Measurements from ENCODE around the genes DCDC2B, LCK, SYNC and HPCA.

DNA sequence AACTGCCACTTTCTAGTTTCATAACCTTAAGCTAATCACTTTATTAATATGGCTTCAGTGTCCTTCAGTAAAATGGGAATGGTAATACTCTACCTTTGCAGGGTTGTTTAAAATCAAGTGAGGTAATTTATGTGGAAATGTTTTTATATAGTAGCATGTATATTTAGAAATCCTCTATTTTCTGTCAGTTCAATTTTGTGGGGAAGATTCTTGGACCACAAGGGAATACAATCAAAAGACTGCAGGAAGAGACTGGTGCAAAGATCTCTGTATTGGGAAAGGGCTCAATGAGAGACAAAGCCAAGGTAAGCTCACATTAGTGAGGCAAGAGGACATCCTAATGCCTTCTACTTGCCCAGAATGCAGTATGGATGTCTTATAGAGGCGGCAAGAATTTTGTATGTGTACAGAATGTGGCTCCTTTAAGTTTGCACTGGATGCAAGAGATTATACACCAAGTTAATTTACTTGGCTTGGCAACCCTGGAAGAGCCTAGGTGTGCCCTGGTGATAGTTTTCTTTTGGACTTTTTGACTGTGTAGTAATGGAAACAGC is 17.7 kb downstream of the KHDRBS1 start:
- PRO-cap: no peak
- RAMPAGE, long total RNA, 5 experiments: start-site peak on the plus strand in 2 of 5 experiments, centred at positions 231 to 245 of the sequence, 15 to 22 reads per replicate
- RRBS: no CpG with 5 or more reads among the region's 1 CpG

GRCh38 chr1:32205871-32207050 is 790 bp downstream of the IQCC start:
- PRO-cap: unidirectional peak, minus-strand start at chr1:32206290
- RAMPAGE, long total RNA, 5 experiments: start-site peak on the plus strand in 1 of 5 experiments, at chr1:32206435-32206590 at its widest, 8 reads per replicate
- RRBS: 7% methylated on average over 21 of the region's 39 CpGs

- PRO-cap: no peak
- RAMPAGE, long total RNA, 5 experiments: no peak in any of the 5 experiments
- RRBS: no CpG with 5 or more reads among the region's 11 CpGs
Observed at GRCh38 chr1:32208601-32209522, at the start of gene DCDC2B. Gene DCDC2B, plus strand, starts transcription at chr1:32209089.

DNA sequence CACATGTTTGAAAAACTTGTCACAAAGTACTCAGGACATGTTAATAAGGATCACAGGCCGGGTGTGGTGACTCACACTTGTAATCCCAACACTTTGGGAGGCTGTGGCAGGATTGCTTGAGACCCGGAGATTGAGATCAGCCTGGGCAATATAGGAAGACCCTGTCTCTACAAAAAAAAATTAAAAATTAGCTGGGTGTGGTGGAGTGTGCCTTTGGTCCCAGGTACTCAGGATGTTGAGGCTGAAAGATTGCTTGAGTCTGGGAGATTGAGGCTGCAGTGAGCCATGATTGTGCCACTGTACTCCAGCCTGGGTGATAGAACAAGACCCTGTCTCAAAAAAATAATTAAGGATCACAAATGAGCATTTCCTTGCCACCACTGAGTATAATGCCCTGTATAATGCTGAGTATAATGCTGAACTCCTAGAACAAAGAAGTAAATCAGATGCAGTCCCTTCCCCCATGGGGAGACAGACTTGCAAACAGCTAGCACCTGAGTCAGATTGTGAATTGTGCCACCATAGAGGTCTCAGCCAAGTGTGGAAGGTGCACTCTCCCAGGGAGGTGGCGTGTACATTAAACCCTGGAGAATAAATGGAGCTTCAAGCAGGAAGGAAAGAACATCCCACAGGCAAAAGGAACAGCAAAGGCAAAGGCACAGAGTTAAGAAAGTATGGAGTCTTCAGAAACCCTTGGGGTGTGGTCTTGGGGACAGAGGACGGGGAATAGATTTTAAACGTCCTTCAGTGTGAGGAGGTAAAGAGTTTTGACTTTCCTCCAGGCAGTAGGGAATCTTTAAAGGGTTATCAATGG is 5.4 kb downstream of the EIF3I start:
- PRO-cap: no peak
- RAMPAGE, long total RNA, 5 experiments: no peak in any of the 5 experiments
- RRBS: 79% methylated on average over 1 of the region's 5 CpGs

GRCh38 chr1:32250680-32251627 is at the start of gene LCK:
Gene LCK, plus strand, starts transcription at chr1:32251265.
- PRO-cap: unidirectional peak, plus-strand start at chr1:32251265
- RAMPAGE, long total RNA, 5 experiments: no peak in any of the 5 experiments
- RRBS: 73% methylated on average over 8 of the region's 27 CpGs

DNA sequence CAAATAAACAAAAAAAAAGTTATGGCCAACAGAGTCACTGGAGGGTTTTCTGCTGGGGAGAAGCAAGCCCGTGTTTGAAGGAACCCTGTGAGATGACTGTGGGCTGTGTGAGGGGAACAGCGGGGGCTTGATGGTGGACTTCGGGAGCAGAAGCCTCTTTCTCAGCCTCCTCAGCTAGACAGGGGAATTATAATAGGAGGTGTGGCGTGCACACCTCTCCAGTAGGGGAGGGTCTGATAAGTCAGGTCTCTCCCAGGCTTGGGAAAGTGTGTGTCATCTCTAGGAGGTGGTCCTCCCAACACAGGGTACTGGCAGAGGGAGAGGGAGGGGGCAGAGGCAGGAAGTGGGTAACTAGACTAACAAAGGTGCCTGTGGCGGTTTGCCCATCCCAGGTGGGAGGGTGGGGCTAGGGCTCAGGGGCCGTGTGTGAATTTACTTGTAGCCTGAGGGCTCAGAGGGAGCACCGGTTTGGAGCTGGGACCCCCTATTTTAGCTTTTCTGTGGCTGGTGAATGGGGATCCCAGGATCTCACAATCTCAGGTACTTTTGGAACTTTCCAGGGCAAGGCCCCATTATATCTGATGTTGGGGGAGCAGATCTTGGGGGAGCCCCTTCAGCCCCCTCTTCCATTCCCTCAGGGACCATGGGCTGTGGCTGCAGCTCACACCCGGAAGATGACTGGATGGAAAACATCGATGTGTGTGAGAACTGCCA is 18.0 kb upstream of the HDAC1 start:
- PRO-cap: no peak
- RAMPAGE, long total RNA, 5 experiments: no peak in any of the 5 experiments
- RRBS: no CpG with 5 or more reads among the region's 9 CpGs

DNA sequence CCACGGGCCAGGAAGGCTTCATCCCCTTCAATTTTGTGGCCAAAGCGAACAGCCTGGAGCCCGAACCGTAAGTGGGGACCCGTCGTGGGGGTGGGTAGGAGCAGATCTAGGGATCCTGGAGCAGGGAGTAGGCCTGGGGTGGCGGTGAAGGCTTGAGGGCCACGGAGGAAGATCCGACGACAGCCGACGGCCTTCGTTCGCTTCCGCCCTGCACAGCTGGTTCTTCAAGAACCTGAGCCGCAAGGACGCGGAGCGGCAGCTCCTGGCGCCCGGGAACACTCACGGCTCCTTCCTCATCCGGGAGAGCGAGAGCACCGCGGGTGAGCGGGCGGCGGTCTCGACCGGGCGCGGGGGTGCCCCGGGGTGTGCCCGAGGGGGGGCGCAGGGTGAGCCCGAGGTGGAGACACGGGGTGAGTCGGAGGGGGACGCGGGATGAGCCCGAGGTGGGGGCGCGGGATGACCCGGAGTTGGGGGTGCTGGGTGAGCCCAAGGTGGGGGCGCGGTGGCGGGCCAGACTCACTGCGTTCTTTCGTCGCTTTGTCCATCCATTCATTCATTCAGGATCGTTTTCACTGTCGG is 16.4 kb upstream of the HDAC1 start:
- PRO-cap: no peak
- RAMPAGE, long total RNA, 5 experiments: no peak in any of the 5 experiments
- RRBS: 16% methylated on average over 20 of the region's 53 CpGs

DNA sequence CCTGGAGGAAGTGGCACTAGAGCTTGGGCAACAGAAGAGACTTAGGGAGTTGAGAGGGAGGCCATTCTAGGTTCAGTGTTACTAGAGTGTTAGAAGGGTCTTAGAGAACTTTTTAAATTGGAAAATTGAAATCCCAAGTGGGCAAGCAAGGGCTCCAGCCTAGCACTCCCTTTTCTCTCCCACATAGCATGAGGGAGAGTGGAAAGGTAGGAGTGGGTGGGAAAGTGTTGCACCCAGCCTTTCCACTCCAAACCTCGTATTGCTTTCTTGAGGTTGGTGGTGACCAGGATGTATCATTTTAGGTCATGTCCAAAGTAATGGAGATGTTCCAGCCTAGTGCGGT is 5.8 kb downstream of the MARCKSL1 start:
- PRO-cap: no peak
- RAMPAGE, long total RNA, 5 experiments: no peak in any of the 5 experiments
- RRBS: no CpG with 5 or more reads among the region's 2 CpGs

- PRO-cap: unidirectional peak, plus-strand start at chr1:32338489
- RAMPAGE, long total RNA, 5 experiments: no peak in any of the 5 experiments
- RRBS: no CpG with 5 or more reads among the region's 19 CpGs
Observed at GRCh38 chr1:32338271-32339021, 2.4 kb upstream of the MARCKSL1 start.

DNA sequence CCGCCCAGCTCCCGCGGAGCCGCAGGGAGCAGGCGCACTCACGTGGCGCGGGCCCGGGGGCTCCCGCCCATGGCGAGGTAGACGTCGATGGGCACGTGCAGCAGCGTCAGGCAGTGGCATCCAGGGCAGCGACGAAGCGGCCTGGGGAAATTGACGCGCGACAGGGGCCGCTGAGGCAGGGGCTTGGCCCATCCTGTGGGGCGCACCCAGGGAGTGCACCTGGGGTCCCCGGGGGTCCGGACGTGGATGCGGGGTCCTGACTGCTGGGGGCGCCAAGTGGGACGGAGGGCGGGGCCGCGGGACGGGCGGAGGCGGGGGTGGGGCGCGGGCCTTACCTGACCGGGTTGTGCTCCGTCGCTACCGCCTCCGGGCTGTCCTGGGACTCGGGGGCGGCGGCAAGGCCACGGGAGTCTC is 883 bp downstream of the FAM229A start:
- PRO-cap: no peak
- RAMPAGE, long total RNA, 5 experiments: no peak in any of the 5 experiments
- RRBS: 6% methylated on average over 14 of the region's 46 CpGs

GRCh38 chr1:32378262-32378680 is 15.9 kb downstream of the TSSK3 start:
- PRO-cap: no peak
- RAMPAGE, long total RNA, 5 experiments: no peak in any of the 5 experiments
- RRBS: 94% methylated on average over 1 of the region's 2 CpGs

- PRO-cap: bidirectional peak, plus-strand start at chr1:32612400, minus-strand start at chr1:32612237
- RAMPAGE, long total RNA, 5 experiments: no peak in any of the 5 experiments
- RRBS: under 1% methylated on average over 5 of the region's 34 CpGs
Observed at GRCh38 chr1:32611996-32612534, 38.3 kb downstream of the ZBTB8OS start.

DNA sequence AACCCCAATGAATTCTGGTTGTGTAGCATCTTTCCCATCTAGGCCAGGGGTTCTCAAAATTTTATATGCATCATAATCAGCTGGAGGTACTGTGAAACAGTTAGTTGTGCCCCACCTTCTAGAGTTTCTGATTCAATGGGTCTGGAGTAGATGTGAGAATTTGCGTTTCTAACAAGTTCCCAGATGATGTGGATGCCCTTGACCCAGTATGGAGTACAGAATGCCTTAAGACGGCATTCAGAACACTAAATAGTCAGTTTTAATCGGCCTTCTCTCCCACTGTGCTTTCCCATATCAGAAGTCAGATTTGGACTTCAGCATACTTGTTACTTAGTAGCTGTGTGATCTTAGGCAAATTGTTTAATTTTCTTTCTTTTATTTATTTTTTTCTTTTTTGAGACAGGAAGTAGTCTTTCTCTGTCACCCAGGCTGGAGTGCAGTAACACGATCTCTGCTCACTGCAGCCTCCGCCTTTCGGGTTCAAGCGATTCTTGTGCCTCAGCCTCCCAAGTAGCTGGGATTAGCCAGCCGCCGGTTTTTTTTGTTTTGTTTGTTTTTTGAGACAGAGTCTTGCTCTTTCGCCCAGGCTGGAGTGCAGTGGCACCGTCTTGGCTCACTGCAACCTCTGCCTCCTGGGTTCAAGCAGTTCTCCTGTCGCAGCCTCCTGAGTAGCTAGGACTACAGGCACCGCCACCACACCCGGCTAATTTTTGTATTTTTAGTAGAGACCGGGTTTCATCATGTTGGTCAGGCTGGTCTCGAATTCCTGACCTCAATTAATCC is 5.0 kb downstream of the RBBP4 start:
- PRO-cap: no peak
- RAMPAGE, long total RNA, 5 experiments: no peak in any of the 5 experiments
- RRBS: no CpG with 5 or more reads among the region's 16 CpGs

GRCh38 chr1:32684969-32685920 is 17.3 kb downstream of the SYNC start:
- PRO-cap: no peak
- RAMPAGE, long total RNA, 5 experiments: start-site peak on the plus strand in 1 of 5 experiments, at chr1:32685113-32685269 at its widest, 19 reads per replicate
- RRBS: no CpG with 5 or more reads among the region's 6 CpGs

GRCh38 chr1:32702543-32703423 is at the start of gene SYNC:
Gene SYNC, minus strand, starts transcription at chr1:32702770.
- PRO-cap: bidirectional peak, plus-strand start at chr1:32702881, minus-strand start at chr1:32702744; bidirectional peak, plus-strand start at chr1:32703274, minus-strand start at chr1:32703209
- RAMPAGE, long total RNA, 5 experiments: start-site peak on the minus strand in 3 of 5 experiments, at chr1:32702649-32703600 at its widest, 5 to 41 reads per replicate
- RRBS: 2% methylated on average over 36 of the region's 76 CpGs

GRCh38 chr1:32755665-32756441 is 14.2 kb downstream of the KIAA1522 start:
- PRO-cap: no peak
- RAMPAGE, long total RNA, 5 experiments: no peak in any of the 5 experiments
- RRBS: no CpG with 5 or more reads among the region's 6 CpGs

GRCh38 chr1:32770214-32770740 is 28.6 kb downstream of the KIAA1522 start:
- PRO-cap: no peak
- RAMPAGE, long total RNA, 5 experiments: start-site peak on the plus strand in 3 of 5 experiments, at chr1:32770449-32770736 at its widest, 19 to 136 reads per replicate
- RRBS: 86% methylated on average over 5 of the region's 25 CpGs

GRCh38 chr1:32885471-32886957 is at the start of gene HPCA:
Gene HPCA, plus strand, starts transcription at chr1:32886491.
- PRO-cap: no peak
- RAMPAGE, long total RNA, 5 experiments: no peak in any of the 5 experiments
- RRBS: 4% methylated on average over 48 of the region's 96 CpGs

DNA sequence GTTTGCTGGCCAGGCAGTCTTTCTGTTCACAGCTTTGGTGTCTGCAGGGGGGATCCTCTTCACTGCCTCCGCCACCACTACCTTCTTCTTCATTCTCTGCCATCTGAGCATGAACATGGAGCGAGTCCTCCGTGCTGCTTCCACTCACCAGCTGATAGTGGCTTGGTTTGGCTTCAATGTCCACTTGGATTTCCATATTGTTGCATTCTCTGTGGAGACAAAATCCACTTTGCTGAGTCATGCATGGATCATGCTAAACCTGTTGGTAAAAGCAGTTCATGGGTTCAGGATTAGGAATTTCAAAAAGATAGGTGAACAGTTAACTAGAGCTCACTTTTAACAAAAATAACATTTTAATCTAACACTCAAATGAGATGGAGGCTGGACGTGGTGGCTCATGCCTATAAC is 27.6 kb downstream of the RNF19B start:
- PRO-cap: no peak
- RAMPAGE, long total RNA, 5 experiments: start-site peak on the minus strand in 3 of 5 experiments, centred at positions 133 to 201 of the sequence, 19 to 27 reads per replicate
- RRBS: no CpG with 5 or more reads among the region's 4 CpGs

GRCh38 chr1:32939618-32940170 is 24.9 kb downstream of the RNF19B start:
- PRO-cap: no peak
- RAMPAGE, long total RNA, 5 experiments: no peak in any of the 5 experiments
- RRBS: no CpG with 5 or more reads among the region's 2 CpGs